GM23248 (cell line): Measurements from ENCODE around the gene LMNTD1.

GRCh38 chr12:24230025-24230672, 280.7 kb upstream of the SOX5 start:
- RAMPAGE, long total RNA: no peak

GRCh38 chr12:24742403-24742877, 206.5 kb downstream of the BCAT1 start:
- RAMPAGE, long total RNA: no peak

- RAMPAGE, long total RNA: no peak
Measured at GRCh38 chr12:25054144-25054483, 1.6 kb downstream of the IRAG2 start.

- RAMPAGE, long total RNA: no peak
Measured at GRCh38 chr12:25206500-25207105, 11.6 kb downstream of the ETFRF1 start.

GRCh38 chr12:25382201-25383044, 131.7 kb upstream of the KRAS start:
- RAMPAGE, long total RNA: no peak

DNA sequence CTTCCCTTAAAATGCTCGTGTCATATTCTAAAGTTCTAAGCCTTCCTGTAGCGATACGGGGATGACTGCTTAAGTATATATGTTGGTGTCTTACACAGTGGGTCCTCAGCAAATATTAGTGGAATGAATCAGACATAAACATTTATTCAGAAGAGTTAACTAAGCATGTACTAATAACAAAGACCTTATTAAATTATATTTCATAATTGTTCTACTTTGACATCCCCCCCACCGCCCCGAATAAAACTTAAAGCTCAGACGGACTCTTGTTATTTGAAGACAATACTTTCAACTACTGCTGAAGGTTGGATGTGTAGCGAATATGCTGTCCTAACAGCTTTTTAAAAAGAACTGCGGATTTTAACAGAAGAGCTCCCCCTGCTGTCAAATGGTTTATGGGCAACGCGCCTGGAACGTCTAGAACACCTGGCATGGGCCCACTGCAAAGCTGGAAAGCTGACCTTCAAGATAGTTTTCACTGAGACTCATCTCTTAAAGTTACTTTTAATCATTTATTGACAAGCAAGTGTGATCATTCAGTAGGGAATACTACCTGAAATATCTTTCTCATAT, 136.6 kb upstream of the KRAS start:
- RAMPAGE, long total RNA: no peak

DNA sequence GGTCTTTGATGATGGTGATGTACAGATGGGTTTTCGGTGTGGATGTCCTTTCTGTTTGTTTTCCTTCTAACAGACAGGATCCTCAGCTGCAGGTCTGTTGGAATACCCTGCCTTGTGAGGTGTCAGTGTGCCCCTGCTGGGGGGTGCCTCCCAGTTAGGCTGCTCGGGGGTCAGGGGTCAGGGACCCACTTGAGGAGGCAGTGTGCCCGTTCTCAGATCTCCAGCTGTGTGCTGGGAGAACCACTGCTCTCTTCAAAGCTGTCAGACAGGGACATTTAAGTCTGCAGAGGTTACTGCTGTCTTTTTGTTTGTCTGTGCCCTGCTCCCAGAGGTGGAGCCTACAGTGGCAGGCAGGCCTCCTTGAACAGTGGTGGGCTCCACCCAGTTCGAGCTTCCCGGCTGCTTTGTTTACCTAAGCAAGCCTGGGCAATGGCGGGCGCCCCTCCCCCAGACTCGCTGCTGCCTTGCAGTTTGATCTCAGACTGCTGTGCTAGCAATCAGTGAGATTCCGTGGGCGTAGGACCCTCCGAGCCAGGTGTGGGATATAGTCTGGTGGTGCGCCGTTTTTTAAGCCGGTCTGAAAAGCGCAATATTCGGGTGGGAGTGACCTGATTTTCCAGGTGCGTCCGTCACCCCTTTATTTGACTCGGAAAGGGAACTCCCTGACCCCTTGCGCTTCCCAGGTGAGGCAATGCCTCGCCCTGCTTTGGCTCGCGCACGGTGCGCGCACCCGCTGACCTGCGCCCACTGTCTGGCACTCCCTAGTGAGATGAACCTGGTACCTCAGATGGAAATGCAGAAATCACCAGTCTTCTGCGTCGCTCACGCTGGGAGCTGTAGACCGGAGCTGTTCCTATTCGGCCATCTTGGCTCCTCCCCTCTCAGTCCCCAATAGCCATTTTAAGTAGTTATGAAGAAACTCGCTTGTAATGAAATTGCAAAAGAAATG, 64.0 kb downstream of the LMNTD1 start:
- RAMPAGE, long total RNA: no peak

DNA sequence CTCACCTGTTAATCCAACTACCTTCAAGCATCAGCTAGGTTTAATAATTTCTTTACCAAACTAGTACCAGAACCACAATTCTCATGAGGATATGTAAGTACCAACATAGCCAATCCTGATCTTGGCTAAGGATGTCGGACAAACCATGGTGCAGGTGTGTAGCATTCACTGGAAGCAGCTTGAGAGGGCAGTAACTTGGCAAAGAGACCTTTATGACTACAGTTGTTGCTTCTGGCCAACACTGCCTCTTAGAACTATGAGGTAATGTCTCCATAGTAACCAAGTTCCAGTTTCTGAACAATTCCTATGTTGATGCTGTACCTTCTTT, at the start of gene LMNTD1:
TSS of gene LMNTD1 (minus strand) at position 220 of the 328 bp plus-strand sequence.
- RAMPAGE, long total RNA: no peak

GRCh38 chr12:26113245-26113860, 11.5 kb downstream of the BHLHE41 start:
- RAMPAGE, long total RNA: no peak

GRCh38 chr12:26119234-26119849, 5.5 kb downstream of the BHLHE41 start:
- RAMPAGE, long total RNA: no peak

- RAMPAGE, long total RNA: no peak
Measured at GRCh38 chr12:26125776-26126306, 1.0 kb upstream of the BHLHE41 start.

DNA sequence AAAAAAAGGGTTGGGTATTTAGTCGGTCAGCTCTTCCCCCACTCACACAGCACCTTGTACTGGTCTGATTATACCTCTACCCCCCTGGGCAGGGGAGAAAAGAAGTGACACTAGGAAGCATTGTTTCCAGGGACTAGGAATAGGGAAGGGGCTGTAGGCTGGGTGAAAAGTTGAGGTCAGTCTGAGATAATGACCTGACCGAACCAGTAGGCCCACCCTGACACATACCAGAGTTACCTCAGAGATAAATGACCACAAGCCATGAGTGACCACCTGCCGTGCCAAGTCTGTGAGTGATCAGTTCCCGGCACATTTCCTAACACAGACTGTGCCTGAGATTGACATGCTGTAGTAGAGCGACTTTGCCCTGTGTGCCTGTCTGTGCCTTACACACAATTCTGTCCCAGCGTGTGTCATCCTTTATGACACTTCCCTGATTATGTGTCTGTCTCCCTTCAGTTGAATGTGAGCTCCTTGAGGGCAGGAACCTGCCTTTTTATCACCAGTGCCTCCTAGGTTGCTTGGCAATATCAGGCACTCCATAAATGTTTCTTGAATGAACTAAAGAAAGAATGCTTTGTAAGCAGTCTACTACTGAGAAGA, 9.8 kb upstream of the SSPN start:
- RAMPAGE, long total RNA: no peak

DNA sequence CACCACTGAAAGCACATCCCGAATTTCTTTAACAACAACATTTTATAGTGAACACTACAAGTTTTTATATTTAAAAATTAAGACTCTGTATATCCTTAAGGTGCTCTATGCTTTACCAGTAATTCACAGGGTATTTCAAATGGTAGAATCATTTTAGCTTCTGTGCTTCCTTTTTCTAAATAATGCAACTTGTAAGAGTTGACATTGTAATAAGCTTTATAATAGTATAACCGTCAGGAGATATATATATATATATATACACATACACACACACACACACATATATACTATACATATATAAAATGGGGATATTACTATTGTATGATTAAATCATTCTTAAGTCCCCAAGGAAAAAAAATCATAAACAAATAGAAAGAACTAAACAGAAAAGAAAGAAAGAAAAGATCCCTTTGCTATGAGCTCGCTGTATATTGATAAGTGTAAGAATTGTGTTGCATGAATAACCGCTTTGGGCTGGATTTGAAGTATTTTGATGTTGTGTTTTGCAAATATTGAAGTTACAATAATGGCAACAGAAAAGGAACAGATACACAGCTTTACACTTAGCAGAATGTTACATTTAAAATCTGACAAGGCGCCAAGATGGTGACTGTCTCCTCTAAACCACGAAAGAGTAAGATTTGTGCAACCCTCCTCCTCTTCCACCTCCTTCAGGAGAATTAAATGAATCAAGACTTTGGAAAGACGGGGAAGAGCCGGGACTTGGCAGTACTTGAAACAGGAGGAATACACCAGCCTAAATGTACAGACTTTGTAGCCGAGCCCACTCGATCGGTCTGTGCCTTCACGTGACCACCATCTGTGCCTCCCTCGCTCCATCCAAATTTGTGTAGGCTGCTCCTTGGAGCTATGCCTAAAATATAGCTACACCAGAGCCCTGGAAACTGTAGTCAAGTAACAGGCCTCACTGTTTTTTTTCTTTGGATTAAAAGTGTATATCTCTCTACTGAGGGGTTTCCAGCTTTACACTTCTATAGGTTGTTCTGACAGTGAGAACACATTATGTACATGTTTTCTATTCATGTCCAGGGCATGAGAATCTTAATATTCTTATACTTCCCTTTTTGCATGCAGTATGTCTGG, 38.1 kb downstream of the SSPN start:
- RAMPAGE, long total RNA: no peak

- RAMPAGE, long total RNA: no peak
Measured at GRCh38 chr12:26286168-26286613, 90.8 kb downstream of the SSPN start.

GRCh38 chr12:26494036-26494534, 298.7 kb downstream of the SSPN start:
- RAMPAGE, long total RNA: no peak

DNA sequence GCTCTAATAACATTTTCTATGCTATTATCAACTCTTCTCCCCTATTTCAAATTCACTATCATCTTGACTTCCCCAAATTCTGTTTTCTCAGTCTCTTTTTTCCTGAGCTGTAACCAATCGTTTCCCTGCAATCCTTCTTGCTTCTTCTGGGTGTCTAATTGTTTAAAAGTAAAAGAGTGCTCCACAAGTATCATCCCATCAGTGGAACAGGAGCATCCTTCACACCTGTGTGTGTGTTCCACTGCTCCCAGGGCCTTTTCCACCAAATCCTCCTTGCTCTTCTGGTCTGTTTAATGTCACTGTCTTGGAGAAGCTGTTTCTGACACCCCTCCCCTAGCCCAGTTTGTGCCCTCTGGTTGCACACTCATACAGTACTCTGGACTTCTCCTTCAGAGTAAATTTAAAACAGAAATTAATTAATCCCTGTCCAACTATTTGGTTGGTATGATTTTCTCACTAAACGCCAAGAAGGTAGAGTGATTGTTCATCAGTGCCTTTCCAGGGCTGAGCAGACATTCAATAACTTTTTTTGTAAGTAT, 315.7 kb downstream of the SSPN start:
- RAMPAGE, long total RNA: no peak

DNA sequence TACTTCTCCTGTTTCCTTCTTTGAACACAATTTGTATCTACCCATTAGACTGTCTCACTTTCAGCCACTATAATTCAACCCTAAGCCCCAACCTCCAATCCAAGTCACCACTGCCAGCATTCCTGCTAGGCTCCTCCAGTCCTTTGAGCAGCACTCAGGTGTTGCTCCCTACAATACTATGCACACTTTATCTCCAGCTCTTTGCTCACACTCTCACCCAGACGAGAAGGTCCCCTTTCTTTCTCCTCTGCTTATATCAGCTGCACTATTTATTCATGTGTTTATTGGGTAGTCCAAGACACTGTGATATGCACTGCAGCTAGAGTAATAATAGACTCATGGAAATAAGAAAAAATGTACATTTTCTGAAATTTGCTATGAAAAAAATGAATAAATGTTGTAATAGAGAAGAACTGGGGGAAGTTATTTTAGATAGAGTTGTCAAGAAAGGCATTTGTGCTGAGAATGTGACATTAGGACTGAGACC, 307.1 kb downstream of the ITPR2 start:
- RAMPAGE, long total RNA: no peak

- RAMPAGE, long total RNA: no peak
Measured at GRCh38 chr12:26600383-26600965, 232.5 kb downstream of the ITPR2 start.

GRCh38 chr12:26648526-26649077, 184.4 kb downstream of the ITPR2 start:
- RAMPAGE, long total RNA: no peak

DNA sequence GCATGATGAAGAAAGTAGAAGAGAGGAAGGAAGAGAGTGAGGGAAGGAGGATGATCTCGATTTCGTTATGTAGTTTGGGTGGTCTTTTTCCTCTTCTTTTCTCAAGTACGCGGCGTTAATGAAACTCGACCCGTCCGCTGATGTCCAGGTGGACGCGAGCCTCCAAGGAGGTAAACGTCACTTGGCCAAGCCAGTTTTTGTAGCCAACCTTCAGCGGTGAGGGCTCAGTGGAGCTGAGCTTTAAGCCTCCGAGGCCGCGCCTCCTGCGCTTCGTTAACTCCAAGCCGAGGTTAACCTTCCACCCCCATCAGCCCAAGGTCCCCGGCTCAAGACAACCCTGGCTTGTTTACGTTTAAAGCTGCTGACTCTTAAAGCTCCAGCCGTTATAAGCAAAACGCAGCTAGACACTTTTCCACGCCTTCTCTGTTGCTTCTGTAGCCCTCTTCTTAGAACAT, 750 bp upstream of the ITPR2 start:
- RAMPAGE, long total RNA: no peak